Colon Carcinoma Metastatic in the Brain (tissue), 2 donors: ENCODE data around the gene AHRR.

GRCh38 chr5:169103-169800 is 22.0 kb upstream of the LRRC14B start:
- PRO-cap, 2 experiments = no peak in any of the 2 experiments

DNA sequence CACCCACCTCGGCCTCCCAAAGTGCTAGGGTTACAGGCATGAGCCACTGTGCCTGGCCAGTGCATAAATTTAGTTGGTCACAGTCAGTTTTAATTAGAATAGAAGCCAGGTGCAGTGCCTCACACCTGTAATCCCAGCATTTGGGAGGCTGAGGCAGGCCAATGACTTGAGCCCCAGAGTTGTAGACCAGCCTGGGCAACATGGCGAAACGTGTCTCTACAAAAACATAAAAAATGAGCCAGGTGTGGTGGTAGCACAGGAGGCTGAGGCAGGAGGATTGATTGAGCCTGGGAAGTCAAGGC is 17.8 kb upstream of the PDCD6 start:
- PRO-cap, 2 experiments = no peak in any of the 2 experiments

DNA sequence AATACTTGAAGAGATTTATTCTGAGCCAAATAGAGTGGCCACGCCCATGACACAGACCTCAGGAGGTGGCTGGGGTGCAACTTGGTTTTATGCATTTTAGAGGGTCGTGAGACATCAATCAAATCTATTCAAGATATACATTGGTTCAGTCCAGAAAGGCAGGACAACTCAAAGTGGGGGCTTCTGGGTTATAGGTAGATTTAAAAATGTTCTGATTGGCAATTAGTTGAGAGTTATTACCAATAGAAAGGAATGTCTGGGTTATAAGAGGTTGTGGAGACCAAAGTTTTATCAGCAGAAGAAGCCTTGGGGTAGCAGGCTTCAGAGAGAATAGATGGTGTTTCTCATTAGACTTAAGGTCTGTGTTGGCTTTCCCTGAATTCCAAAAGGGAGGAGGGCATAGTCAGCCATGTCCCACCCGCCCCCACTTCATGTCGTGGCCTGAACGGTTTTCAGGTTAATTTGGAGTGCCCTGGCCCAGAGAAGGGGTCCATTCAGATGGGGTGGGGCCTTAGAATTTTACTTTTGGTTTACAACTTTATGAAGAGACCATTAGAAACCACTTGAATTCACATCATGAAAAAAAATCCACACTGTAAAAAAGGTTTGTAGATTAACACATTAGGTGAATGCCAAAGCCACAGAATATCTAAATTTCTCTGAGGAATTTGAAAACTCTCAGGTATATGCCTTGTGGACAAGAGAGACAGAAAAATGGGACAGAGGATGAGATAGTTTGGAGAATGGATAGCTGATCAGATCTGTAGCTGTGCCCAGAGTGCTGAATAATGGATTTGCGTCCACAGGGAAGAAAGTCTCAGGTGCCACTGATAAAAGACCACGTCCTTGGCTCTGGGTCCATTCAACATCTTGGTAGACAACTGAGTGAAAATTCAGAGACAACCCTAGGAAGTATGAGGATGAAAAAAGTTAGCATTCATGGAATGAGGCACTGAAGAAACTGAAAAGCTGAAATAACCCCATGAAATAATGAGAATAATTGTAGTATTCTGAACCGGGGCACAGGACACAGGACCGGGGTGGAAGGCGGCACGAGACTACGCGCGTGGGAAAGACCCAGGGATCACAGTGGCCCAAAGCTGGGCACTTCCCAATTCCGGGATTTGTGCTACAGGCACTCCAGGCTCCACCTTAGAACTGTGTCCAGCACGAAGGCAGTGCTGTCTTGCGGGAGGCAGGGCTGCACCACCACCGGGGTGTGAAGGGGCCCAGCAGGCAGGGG is 1.7 kb upstream of the PDCD6 start:
- PRO-cap, 2 experiments = no peak in any of the 2 experiments

DNA sequence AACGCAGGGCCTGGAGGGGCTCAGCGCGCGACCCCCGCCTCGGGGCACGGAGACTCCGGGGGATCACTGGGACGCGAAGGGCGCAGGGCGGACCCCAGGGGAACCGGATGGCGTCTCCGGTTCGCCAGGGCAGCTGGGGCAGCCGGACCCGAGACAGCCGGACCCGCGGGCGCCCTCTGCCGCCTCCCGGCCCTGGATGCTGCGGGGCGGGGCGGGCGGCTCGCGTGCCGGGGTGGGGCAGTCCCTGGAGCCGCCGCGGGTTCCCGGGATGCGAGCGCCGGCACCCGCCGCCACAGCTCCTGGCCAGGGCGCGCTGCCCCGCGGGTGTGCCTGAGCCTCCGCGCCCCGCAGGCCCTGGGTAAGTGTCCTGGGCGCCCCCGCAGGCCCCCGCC is at the start of gene AHRR:
AHRR (plus strand) TSS at position 253 of the 392 bp plus-strand sequence.
- PRO-cap, 2 experiments = no peak in any of the 2 experiments

GRCh38 chr5:538947-539706 is 14.9 kb upstream of the SLC9A3 start:
- PRO-cap, 2 experiments = no peak in any of the 2 experiments

- PRO-cap, 2 experiments = no peak in any of the 2 experiments
Observed at GRCh38 chr5:663545-664216, 29.5 kb downstream of the TPPP start.

- PRO-cap, 2 experiments = no peak in any of the 2 experiments
Observed at GRCh38 chr5:705854-706620, 12.9 kb upstream of the TPPP start.

DNA sequence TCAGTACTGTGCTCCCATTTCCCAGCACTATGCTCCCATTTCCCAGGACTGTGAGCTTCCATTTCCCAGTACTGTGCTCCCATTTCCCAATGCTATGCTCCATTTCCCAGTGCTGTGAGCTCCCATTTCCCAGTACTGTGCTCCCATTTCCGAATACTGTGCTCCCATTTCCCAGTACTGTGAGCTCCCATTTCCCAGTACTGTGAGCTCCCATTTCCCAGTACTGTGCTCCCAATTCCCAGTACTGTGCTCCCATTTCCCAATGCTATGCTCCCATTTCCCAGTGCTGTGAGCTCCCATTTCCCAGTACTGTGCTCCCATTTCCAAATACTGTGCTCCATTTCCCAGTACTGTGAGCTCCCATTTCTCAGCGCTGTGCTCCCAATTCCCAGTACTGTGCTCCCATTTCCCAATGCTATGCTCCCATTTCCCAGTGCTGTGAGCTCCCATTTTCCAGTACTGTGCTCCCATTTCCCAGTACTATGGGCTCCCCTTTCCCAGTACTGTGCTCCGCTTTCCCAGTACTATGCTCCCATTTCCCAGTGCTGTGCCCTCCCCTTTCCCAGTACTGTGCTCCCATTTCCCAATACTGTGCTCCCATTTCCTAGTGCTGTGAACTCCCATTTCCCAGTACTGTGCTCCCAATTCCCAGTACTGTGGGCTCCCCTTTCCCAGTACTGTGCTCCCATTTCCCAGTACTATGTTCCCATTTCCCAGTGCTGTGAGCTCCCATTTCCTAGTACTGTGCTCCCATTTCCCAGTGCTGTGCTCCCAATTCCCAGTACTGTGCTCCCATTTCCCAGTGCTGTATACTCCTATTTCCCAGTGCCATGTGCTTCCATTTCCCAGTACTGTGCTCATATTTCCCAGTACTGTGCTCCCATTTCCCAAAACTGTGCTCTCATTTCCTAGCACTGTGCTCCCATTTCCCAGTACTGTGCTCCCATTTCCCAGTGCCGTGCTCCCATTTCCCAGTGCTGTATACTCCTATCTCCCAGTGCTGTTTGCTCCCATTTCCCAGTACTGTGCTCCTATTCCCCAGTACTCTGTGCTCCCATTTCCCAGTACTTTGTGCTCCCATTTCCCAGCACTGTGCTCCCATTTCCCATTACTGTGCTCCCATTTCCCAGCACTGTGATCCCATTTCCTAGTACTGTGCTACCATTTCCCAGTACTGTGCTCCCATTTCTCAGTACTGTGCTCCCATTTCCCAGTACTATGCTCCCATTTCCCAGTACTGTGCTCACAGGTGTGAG is 17.9 kb upstream of the TPPP start:
- PRO-cap, 2 experiments = no peak in any of the 2 experiments

- PRO-cap, 2 experiments = no peak in any of the 2 experiments
Observed at GRCh38 chr5:716541-717178, 23.5 kb upstream of the TPPP start.

- PRO-cap, 2 experiments = no peak in any of the 2 experiments
Observed at GRCh38 chr5:926736-927327, 34.1 kb downstream of the TRIP13 start.

DNA sequence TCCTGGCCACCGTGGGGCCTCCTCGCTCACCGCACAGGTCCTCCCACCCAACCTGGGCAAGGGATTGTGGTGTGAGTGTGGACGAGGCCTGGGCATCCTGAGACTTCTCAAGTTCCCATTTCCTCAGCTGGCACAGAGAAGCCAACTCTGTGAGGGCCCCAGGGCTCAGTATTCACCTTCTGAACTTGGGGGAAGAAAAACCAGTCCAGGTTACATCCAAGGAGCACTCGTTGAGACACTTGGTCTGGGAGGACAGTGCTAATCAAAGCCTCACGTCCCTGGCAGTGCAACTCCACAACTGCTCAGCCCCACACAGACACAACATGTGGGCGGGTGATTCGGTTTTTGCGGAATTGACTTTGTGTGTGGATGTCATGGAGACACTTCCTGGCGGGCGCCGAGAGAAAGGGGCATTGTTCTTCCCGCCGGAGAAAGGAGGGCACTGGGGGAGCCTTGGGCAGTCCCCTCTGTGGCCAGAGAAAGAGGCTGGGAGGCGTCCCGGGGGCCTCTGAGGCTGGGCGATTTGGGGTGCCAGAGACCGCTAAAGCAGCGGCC is 28.5 kb upstream of the NKD2 start:
- PRO-cap, 2 experiments = no peak in any of the 2 experiments

GRCh38 chr5:1041363-1042064 is 32.9 kb downstream of the NKD2 start:
- PRO-cap, 2 experiments = no peak in any of the 2 experiments

GRCh38 chr5:1093036-1093749 is 18.7 kb downstream of the SLC12A7 start:
- PRO-cap, 2 experiments = no peak in any of the 2 experiments

DNA sequence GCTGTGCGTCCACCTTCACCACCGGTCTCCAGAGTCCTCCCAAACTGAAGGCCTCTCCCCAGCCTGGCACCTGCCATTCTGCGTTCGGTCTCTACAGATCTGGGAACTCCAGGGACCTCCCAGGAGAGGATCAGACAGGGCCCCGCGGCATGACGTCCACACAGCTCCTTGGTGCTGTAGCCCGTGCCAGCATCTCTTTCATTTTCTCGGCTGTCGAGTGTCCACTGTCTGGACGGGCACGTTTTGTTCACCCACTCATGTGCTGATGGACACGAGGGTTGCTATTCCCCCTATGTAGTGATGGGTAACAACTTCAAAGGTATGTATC is 10.7 kb upstream of the SLC12A7 start:
- PRO-cap, 2 experiments = no peak in any of the 2 experiments

DNA sequence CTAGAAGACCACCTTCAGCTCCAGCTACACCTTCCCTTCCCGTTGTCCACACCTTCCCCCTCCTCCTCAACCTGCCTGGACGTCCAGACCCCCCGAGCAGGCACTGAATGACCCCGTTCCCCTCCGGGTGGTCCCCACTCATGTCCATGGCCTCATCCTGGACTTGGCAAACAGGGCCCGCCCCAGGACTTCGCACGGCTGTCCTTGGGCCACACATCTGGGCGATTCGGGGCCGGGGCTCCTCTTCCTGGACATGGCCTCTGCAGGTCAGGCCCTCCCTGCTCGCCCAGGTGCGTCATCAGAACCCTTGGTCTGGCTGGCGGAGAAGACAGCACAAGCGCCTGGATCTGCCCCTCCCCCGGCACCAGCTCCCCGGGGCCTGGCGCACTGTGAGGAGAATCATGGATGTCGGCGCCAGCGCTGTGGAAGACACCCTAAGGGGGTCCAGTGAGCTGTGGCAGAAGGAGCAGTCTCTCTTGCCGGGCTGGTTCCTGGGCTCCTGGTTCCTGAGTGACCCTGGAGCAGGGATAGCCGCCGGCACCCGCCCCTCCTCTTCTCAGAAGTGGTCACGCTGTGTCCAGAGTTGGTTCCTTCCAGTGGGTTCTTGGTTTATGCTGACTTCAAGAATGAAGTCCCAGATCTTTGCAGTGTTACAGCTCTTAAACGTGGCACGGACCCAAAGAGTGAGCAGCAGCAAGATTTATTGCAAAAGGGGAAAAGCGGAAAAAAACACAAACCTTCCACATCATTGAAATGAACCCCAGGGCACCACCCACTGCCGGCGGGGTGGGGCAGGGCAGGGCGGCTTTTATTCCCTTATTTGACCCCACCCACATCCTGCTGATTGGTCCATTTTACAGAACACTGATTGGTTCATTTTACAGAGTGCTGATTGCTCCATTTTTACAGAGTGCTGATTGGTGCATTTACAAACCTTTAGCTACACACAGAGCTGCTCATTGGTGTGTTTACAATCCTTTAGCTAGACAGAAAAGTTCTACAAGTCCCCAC is 25.9 kb upstream of the SLC12A7 start:
- PRO-cap, 2 experiments = peak in 1 of 2 experiments; most common minus-strand start position 783 of the sequence (in 1)

DNA sequence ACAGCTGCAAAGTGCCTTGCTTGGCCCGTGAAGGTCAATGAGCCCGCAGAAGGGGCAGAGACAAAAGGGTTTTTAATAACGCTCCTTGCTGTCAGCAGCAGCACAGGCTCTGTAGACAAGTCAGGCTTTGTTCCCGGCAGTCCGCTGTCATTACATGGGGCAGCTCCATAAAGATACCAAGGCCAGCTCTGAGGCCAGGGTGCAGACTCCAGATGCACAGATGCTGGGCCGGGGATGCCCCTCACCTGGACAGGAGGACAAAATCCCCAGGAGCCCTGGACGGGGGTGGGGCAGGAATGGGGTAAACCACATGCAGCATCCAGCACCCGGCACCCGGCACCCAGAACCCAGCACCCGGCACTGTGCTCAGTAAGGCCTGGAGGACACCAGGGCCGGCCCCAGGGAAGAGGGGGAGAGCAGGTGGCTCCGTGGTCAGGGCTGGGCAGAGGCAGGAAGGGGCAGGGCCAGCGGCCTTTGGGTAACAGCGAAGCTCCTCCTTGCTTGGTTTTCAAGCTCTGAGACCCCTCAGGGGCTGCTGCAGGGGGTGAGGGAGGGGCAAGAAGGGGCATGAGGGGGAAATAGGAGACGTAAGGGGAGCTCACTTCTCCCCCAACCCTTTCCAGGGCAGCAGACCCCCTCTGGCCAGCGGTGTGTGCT is 18.0 kb upstream of the SLC6A19 start:
- PRO-cap, 2 experiments = no peak in any of the 2 experiments

DNA sequence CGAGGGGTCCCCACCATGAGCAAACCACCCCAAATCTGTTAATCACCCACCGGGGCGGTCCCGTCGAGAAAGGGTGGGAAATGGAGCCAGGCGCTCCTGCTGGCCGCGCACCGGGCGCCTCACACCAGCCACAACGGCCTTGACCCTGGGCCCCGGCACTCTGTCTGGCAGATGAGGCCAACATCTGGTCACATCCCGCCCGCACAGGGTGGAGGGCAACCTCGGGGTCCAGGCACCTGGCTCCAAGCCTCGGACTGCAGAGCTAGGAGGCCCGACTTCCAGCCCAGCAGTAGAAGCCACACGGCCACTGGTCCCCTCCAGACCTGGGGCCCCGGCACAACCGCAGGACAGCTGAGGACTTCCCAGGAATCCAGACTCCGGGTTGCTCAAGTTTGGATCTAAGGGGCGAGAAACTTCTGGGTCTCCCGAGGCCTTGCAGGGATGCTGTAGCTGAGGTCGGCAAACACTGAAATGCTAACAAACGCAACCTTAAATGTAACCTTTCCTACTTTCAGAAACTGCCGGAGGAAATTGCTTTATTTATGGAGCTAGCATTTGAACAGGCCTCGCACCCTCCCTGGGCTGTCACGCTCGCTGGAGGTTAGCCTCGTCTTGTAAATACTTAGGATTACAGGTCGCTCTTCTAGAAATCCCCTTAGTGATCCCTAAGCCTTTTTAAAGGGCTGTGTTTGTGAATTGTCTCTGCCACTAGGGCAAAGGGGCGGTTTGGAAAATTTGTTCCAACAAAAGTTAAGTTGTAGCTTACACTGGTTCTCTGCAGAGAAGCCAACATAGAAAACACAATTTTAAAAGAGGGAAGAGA is 1.1 kb upstream of the TERT start:
- PRO-cap, 2 experiments = no peak in any of the 2 experiments

DNA sequence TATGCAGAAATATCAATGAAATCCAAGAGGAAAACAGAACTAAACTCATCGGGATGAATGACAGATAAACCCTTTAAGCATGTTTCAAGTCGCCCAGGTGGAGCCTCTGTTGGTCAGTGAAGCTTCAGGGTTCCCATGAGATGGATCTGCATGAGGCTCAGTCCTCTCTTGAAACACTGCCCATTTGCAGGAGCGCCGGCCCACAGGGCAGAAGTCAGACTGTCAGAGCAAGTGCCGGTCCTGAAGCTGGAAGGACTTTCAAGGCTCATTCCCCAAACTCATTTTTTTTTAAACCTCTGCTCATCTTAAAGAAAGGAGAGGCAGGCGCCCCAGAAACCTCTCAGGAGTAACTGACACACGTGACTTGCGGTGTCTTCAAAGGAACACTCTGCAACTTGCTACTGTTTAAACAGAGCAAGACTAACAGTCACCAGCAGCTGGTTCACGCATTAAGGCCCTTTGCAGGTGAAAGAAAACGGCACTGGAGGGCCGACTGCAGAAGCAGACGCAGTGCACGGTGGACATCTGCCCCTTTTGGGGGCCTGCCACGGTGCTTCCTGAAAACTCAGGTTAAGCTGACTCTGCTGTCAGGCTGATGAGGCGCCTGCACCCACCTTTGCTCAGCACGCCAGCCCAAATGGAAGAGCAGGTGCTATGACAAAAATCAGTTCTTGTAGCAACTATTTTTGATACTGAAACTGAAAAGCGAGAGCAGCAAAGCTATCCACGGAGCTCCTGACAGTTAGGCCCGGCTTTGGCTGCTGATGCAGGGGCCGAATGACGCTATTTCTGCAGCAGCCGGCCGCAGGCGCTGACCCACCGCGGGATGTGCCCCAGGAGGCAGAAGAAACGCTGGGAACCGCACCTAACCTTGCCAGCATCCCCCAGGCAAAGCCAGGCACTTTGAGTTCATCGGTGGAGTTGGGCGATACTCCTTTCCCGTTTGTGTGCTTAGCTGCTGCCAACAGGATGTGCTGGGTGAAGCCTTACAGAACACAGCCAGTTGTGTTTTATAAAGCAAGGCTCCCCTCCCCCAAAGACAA is 20.8 kb upstream of the TERT start:
- PRO-cap, 2 experiments = peak in 2 of 2 experiments; most common plus-strand start position 481 of the sequence (in 2)

GRCh38 chr5:1334953-1335399 is 9.9 kb downstream of the CLPTM1L start:
- PRO-cap, 2 experiments = no peak in any of the 2 experiments

GRCh38 chr5:1341805-1342354 is 3.0 kb downstream of the CLPTM1L start:
- PRO-cap, 2 experiments = no peak in any of the 2 experiments